Smooth muscle cell (in vitro differentiated cells): ENCODE measurements around a stretch of chr1.

GRCh38 chr1:17427971-17428276 is 11.6 kb downstream of the RCC2 start:
- RAMPAGE, long total RNA: no peak

- RAMPAGE, long total RNA: no peak
Measured at GRCh38 chr1:17441276-17442145, 2.0 kb upstream of the RCC2 start.

- RAMPAGE, long total RNA: no peak
Measured at GRCh38 chr1:17516563-17517269, 22.8 kb upstream of the ARHGEF10L start.

DNA sequence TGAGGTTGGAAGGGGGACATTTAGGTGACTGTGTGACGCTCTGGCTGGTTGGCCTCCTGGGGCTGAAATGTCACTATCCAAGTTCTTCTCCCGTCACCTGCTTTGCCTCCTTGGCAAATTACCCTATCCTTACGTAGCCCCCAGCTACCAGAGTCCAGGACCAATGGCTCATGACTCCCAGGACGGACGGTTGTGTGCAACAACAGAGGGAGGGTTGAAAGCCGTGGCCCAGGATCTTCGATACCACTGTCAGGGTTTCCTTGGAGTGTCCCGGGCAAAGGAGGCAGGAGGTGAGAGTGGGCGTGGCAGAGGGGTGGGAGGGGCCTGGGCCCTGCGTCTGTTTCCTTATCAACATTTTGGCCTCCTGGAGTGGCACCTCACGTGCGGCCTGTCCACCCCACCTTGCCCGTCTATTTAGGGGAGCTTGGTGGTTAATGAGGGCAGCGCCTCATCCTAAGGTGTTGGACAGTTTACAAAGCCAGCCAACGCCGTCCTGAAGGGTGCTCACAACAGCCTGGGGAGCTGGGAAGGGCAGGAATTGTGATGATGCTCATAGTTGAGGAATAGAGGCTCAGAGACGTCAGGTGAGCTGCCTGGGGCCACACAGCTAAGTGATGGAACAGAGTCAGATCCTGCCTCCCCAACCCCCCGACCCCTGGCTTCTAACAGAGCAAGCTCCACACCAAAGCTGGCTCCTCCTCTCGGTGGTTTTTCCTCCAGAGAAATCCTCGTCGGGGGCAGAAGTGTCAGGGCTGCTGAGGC is 17.5 kb upstream of the ARHGEF10L start:
- RAMPAGE, long total RNA: no peak

- RAMPAGE, long total RNA: no peak
Measured at GRCh38 chr1:17547253-17547643, 7.8 kb downstream of the ARHGEF10L start.

GRCh38 chr1:17587654-17588706 is 48.5 kb downstream of the ARHGEF10L start:
- RAMPAGE, long total RNA: no peak

GRCh38 chr1:17630955-17631366 is 91.5 kb downstream of the ARHGEF10L start:
- RAMPAGE, long total RNA: no peak

DNA sequence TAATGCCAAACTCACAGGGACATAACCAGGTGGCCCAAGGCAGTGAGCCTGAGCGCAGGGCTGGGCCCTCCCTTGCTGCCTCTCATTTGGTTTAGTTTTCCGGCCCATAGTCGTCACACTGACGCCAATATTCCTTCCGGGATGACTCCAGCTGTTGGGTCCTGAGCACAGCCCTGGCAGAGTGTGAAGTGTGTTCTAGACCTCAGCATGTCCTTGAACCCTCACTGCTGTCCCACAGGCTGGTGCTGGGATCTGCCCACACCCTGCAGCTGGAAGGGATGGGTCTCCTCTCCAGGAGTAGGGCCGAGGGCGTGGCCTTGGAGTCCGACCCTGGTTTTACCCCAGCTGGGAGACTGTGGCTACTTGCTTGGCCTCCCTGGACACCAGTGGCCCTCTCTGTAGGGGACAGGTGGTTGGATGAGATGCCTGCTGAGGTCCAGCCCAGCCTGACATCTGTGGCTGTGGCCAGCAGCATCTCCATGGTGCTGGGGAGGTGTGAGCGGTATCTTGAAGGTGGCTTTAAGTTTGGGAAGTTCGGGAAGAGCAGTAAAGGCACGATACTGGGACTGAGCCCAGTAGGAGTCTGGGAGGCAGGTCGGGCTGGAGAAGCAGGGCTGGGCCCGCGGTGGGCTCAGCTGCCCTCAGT is 104.8 kb downstream of the ARHGEF10L start:
- RAMPAGE, long total RNA: no peak

DNA sequence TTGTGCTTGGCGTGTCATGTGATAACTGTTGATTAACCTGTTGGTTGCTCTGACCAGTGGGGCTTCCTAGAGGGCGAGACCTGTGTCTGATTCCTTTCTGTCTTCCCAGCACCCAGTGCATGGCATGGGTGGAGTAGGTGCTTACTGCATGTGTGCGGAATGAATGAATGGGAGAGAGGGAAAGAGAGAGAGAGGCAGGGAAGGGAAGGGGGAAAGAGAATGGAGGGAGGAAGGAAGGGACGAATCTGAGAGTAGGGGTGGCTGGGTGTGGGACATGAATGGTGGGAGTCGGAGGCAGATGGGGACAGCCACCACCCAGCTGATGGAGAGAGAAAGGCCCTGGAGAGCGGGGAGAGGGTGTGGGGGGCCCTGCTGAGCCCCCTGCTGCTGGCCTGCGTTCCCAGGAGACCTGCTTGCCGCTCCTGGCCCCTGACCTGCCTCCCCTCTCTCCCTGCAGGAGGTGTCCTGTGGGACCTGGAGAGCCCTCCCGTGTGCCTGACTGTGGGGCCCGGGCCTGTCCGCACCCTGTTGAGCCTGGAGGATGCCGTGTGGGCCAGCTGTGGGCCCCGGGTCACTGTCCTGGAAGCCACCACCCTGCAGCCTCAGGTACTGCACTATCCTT is 91.0 kb upstream of the ACTL8 start:
- RAMPAGE, long total RNA: no peak

- RAMPAGE, long total RNA: no peak
Measured at GRCh38 chr1:17666962-17667575, 88.1 kb upstream of the ACTL8 start.

GRCh38 chr1:17668073-17668400 is 87.1 kb upstream of the ACTL8 start:
- RAMPAGE, long total RNA: no peak

DNA sequence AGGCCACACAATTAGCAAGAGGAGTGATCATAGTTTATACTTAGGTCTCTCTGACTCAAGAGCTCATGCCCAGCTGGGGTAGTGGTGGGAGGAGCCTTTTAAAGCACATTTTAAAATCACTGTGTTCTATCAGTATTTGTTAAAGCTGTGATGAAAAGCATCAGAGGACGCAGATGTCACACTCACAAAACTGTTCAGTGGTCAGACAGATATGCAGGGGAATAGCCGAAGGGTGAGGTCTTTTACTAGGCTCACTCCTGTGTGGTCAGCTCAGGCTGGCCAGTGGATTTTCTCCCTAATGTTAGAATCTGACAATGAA is 80.0 kb upstream of the IGSF21 start:
- RAMPAGE, long total RNA: no peak

DNA sequence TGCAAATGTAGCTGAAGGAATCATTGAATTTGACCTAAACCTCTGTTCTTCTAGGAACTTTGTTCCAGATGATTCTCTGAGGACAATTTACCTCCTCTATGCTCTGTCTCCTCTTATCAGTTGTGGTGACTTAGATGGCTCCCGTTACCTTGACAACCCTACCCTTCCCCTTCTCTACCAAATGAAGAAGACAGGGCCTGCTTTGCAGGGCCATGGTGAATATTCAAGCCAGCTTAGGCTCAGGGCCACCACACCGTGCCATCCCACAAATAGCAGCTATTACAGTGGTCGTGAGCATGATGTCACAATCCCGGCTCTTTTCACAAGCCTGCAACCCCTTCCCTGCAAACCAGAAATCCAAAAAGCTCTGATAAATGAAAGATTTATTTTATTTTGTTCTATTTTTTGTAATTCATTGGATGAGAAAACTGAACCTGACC is 157.1 kb downstream of the IGSF21 start:
- RAMPAGE, long total RNA: no peak

- RAMPAGE, long total RNA: no peak
Measured at GRCh38 chr1:18705270-18705501, 74.5 kb downstream of the PAX7 start.

DNA sequence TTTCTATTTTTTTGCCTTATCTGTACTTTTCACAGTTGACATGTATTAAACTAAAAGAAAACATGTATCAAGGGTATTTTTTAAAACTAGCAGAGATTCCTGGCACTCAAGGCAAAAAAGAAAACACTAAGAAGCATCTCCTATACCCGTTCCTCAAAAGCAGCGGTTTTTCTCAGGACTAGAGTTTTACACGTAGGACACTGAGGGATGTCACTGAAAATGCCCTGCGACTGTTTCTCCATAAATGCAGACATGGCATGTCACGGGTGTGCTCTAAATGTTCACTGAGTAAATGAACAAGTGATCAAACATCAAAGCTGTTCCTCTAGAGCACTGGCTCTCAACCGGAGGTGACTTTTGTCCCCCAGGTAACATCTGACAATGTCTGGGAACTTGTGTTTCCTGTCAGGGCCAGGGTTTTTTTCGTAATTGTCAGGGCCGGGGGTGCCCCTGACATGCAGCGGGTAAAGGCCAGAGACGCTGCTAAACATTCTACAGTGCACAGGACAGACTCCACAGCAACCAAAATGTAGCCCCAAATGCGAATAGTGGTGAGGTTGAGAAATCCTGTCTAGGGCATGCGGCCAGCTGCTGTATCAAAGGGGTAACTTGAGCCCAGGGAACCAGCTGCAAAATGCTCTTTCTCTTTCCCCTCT is 2.1 kb downstream of the ALDH4A1 start:
- RAMPAGE, long total RNA: no peak

GRCh38 chr1:18927030-18928283 is 25.1 kb upstream of the ALDH4A1 start:
- RAMPAGE, long total RNA: no peak

- RAMPAGE, long total RNA: no peak
Measured at GRCh38 chr1:18941214-18941826, 15.2 kb downstream of the IFFO2 start.

GRCh38 chr1:18957236-18957562 is 723 bp upstream of the IFFO2 start:
- RAMPAGE, long total RNA: no peak

GRCh38 chr1:18962057-18962554 is 5.6 kb upstream of the IFFO2 start:
- RAMPAGE, long total RNA: no peak

DNA sequence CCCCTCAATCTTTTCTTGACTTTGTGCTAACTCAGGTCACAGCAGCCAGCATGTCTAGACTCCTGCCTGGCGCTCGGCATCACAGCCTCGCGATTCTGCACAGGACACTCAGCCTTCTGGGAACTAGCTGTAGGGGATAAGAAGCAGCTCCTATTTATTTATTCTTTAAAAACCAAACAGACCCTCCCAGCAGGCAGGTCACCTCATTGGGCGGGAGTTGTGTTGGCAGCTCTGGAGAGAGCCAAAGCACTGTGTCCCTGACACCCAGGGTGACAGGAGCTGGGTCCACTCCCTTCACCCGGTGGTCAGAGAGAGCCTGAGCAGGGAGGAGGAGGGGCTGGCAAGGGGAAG is 79.5 kb upstream of the IFFO2 start:
- RAMPAGE, long total RNA: no peak